Temporal lobe (tissue), 2 donors: Measurements from ENCODE around the genes CNTN3 and ROBO2.

DNA sequence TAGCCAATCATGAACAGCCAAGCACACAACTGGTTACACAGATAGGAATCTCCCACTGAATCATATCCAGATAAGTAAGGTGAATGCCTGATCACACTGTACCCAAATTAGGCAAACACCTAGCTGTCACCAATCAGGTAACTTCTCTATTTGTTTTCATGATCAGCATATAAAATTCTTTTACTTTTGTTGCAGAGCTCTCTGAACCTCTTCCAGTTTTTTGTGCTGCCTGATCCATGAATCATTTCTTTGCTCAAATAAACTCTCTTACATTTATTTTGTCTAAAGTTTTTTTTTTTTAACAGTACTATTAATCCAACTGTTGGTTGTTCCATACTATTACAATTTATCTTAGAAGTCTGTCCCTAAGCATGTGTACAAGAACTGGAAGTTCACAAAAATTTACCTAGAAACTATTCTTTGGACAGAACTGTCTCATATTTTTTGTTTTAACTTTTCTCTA is 205.2 kb downstream of the CNTN3 start:
- RAMPAGE, long total RNA = no peak

GRCh38 chr3:74614213-74615103 is at the start of gene CNTN3:
Gene CNTN3 (minus strand): TSS chr3:74614659.
- RAMPAGE, long total RNA = no peak

DNA sequence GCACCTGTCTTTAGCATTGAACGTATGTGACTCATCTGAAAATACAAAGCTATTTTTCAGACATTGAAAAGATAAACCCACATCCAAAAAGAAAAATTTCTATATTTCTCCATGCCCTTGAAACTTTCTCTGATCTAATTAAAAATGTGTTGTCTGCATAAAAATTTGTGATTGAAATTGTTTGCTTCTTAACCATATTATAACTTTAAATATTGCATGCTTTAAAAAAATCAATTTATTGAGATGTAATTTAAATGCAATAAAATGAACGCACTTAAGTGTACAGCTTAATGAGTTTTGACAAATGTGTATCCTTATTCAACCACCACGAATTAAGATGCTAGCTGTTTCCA is 100.6 kb upstream of the CNTN3 start:
- RAMPAGE, long total RNA = no peak

DNA sequence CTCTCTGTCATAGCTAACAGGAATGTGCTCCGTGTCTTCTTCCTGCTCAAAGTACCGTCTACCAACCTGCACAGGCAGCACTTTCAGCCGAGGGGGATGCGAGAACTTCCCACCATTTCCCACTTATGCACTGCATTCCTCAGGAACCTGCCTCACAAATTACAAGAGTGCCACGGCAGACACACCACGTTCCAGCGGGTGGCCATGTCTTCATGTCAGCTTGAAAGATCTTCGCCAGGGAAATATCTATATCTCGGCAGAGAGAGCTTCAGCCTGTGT is 88.9 kb upstream of the FRG2C start:
- RAMPAGE, long total RNA = no peak

GRCh38 chr3:75618505-75619038 is 45.6 kb upstream of the FRG2C start:
- RAMPAGE, long total RNA = no peak

DNA sequence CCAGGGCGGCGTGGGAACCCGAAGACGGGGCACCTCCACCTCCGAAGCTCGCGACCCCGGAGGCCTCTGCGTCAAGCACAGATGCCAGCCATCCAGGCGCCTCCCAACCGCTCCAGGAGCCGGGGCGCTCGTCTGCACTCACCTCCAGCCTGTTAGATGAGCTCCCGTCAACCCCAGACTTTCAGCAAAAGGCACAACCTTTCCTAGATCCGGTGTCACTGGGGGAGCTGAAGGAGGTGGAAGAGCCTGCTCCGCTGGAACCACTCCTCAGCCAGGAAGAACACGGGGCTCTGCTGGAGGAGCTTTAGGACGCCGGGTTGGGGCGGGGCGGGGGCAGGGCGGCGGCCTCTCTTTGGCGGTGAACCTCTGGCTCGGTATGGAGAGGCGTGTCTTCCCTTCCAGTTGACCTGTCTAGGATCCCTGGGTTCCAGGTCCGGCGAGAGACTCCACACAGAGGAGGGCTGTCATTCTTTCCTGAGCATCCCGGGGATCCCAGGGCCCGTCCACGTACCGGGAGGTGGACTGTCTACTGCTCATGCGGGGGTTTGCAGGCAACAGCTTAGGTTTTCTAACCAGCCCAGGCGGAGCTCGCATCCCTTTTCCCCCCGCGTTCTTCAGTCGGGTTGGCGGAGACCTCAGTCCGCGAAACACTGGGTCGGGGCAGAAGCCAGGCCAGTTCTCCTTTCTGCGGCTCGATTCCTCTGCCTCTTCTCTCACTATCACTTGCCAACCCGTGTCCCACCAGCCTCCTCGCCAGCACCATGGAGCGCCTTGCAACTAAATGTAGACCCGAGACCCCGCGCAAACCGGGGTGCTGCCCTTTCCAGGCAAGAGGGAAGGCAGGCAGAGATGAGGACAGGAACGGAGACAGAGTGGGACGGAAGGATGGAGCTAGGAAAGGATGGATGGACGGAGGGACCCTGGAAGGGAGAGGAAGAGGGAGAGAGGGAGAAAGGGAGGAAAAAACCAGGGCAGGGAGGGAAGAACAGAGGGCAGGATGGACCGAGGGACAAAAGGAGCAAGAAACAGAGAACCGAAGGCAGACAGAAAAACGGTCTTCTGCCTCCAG is 6.1 kb downstream of the FRG2C start:
- RAMPAGE, long total RNA = no peak

GRCh38 chr3:76310365-76311393 is 525.3 kb upstream of the ZNF717 start:
- RAMPAGE, long total RNA = no peak

- RAMPAGE, long total RNA = no peak
Observed at GRCh38 chr3:77039035-77040215, at the start of gene ROBO2. Gene ROBO2 (plus strand): TSS chr3:77040099.

DNA sequence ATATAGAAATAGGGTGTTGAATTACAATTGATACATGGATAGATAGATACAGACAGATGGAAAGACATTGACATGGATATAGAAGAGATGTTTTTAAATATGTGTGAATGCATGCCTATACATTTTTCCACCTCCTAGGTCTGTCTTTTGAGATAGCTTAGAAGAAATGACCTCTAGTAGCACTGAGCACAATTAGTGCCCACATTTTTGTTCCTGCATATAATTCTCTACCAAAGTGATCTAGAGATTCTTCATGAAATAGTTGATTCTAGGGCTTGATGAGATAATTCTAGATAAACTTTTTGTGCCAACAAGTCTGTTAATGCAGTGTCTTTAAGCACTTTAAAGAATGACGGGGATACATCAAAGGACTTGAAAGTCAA is 560.1 kb upstream of the ROBO1 start:
- RAMPAGE, long total RNA = no peak

- RAMPAGE, long total RNA = no peak
Observed at GRCh38 chr3:81759360-81759838, 2.0 kb downstream of the GBE1 start.

- RAMPAGE, long total RNA = no peak
Observed at GRCh38 chr3:83934482-83935037, 1024.2 kb upstream of the CADM2 start.

DNA sequence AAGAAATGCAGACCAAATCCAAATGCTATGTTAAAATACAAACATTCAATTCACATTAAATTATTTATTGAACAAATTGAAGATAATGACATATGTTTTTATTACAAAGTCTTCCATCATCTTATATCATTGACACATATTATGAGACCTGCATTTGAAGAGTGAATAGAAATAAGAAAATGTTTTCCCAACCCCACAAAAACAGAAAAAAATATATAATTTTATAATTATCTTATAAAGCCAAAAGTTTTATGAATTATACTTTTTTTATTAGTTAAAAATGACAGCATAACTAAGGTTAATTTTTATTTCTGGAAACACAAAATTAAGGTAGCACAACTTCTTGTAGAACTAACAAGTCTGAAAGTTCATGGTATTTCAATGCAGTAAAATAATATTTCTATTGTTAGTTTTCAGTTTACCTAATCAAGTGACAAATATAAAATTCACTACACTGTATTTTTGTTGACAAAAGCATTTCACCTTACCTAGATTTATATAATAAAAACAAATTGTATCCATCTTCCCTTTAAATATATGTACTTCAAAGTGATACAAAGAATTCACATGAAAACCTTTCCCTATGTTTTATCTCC is 50.3 kb downstream of the VGLL3 start:
- RAMPAGE, long total RNA = no peak

DNA sequence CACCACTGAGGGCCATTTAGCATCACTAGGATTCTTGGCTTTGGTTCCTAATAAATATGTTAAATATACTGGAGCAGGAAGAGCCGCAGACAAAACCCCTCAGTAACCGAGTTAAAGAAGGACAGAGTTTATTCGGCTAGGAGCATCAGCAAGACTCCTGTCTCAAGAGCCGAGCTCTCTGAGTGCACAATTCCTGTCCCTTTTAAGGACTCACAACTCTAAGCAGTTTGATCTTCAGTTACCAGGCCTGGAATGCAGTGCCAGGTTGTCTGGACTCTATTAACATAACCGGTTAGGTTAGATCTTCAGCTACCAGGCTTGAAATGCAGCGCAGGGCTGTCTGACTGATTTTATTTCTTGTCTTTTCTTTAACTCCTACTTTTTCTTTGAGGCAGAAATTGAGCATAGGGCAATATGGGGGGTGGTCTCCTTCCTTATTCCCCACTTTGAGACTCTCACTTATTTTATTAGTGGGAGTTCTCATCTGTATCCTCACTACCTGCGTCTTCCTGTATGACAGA is 58.8 kb upstream of the HTR1F start:
- RAMPAGE, long total RNA = no peak

DNA sequence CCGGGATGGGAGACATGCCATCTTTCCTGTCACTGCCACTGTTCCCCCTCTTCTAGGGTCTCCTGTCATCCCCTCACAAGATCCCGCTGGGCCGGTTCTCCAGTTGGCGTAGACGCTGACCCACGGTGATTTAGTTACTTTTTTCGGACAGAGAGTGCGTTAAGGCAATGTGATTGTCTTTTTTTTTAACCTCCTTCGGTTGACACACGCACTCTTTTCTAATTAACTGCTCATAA is 804 bp downstream of the ZNF654 start:
- RAMPAGE, long total RNA = no peak

- RAMPAGE, long total RNA = no peak
Observed at GRCh38 chr3:88148991-88149484, 721 bp upstream of the C3orf38 start.

GRCh38 chr3:89571030-89571842 is 463.8 kb downstream of the EPHA3 start:
- RAMPAGE, long total RNA = no peak

DNA sequence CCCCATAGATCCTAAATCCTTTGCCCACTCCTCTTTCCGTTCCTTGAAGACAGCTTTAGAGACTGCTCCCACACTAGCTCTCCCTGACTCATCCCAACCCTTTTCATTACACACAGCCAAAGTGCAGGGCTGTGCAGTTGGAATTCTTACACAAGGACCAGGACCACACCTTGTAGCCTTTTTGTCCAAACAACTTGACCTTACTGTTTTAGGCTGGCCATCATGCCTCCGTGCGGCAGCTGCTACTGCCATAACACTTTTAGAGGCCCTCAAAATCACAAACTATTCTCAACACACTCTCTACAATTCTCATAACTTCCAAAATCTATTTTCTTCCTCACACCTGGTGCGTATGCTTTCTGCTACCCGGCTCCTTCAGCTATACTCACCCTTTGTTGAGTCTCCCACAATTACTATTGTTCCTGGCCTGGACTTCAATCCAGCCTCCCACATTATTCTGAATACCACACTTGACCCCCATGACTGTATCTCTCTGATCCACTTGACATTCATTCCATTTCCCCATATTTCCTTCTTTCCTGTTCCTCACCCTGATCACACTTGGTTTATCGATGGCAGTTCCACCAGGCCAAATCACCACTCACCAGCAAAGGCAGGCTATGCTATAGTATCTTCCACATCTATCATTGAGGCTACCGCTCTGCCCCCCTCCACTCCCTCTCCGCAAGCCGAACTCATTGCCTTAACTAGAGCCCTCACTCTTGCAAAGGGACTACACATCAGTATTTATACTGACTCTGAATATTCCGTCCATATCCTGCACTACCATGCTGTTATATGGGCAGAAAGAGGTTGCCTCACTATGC is 31.9 kb downstream of the PROS1 start:
- RAMPAGE, long total RNA = no peak

- RAMPAGE, long total RNA = no peak
Observed at GRCh38 chr3:94036415-94036956, 8.1 kb upstream of the STX19 start.

DNA sequence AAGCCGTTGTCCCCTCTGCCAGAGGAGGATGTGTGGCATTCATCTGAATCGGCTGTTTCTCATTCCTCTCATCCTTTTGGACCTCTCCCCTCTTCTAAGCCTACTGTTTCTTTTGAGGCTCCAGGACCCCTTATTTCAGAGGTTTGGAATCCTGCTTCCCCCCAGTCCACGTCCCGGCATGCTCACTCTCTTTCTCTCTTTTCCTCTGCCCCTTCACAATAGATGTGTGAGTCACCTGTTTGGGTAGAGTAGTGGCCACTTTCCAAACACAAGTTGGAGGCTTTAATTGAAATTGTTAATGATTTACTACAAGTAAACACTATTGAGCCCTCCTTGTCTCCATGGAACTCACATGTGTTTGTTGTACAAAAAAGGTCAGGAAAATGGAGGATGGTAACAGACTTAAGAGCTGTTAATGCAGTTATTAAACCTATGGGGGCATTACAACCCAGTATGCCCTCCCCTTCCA is 585.9 kb downstream of the NSUN3 start:
- RAMPAGE, long total RNA = no peak

GRCh38 chr3:95706004-95706441 is 1108.4 kb upstream of the EPHA6 start:
- RAMPAGE, long total RNA = no peak